ENCODE measurements around a stretch of chr10.

- RRBS: no CpG with 5 or more reads among the region's 17 CpGs
Measured at GRCh38 chr10:102629600-102630400, 14.5 kb upstream of the TRIM8 start.

- RRBS: no CpG with 5 or more reads among the region's 53 CpGs
Measured at GRCh38 chr10:102656572-102657656, 12.6 kb downstream of the TRIM8 start.

DNA sequence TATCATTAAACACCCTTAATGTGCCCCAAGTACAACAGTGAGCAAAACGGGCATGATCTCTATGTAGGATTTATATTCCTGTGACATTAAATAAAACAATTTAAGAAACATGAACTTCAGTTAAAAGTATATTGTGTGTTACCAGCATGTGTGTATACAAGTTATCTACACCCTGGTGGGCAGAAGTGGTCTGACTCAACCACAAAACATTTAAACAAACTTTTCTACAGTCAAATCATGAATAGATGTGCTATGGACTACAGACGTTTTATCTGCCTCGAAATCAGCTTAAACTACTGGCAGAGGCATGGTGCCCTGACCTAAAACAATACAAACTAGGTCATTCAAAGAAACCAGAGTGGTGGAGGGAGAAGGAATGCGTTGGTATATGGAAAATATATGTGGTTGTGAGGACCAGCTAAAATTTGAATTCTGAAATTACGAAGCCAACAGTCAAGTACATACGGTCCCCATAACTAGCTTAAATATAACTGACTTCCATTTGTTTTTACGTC is 3.6 kb downstream of the ARL3 start:
- RRBS: no CpG with 5 or more reads among the region's 7 CpGs

DNA sequence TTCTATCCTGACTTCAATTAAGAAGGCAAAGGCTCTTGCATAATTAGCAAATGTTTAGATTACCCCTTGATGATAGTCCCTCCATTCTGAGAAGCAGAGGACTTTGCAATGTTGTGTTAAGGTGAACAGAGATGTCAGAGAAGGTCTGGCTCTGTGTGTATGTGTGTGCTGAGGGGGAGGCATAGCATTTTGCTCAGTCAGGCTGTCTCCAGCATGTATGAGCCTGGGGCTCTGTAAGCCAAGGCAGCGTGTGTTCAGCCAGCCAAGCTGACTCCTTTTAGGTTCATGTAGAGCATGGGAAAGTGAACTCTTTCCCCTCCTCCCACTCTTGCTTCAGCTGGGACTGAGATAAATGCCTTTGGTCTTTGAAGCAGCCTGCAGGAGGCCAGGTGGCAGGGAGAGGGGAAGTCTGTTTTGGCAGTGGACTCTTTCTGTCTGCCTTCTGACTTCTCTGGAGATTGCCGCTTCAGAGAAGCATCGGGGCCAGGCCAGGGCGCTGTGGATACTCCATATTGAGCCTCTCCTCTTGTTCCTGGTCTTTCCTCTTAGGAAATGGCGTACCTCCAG is 3.8 kb downstream of the SFXN2 start:
- RRBS: no CpG with 5 or more reads among the region's 5 CpGs

DNA sequence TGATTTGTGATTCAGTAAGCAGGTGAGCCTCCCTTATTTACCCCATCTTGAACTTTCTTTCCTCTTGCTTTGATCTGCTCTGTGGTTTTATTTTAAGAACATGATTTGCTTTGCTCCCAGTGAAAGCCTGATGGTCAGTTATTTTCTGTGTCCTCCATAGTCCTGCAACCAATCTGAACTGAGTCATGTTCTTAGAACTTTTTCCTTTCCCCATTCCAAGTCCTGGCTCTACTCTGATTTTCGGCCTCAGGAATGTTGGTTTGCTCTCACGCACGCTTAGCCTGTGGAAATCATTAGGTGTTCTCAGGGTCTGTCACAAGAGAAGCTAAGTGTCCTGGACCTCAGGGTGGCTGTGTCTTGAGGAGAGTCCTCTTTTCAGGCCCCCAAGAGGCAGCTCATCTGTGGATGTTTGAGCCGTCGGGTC is 8.8 kb downstream of the WBP1L start:
- RRBS: no CpG with 5 or more reads among the region's 5 CpGs

DNA sequence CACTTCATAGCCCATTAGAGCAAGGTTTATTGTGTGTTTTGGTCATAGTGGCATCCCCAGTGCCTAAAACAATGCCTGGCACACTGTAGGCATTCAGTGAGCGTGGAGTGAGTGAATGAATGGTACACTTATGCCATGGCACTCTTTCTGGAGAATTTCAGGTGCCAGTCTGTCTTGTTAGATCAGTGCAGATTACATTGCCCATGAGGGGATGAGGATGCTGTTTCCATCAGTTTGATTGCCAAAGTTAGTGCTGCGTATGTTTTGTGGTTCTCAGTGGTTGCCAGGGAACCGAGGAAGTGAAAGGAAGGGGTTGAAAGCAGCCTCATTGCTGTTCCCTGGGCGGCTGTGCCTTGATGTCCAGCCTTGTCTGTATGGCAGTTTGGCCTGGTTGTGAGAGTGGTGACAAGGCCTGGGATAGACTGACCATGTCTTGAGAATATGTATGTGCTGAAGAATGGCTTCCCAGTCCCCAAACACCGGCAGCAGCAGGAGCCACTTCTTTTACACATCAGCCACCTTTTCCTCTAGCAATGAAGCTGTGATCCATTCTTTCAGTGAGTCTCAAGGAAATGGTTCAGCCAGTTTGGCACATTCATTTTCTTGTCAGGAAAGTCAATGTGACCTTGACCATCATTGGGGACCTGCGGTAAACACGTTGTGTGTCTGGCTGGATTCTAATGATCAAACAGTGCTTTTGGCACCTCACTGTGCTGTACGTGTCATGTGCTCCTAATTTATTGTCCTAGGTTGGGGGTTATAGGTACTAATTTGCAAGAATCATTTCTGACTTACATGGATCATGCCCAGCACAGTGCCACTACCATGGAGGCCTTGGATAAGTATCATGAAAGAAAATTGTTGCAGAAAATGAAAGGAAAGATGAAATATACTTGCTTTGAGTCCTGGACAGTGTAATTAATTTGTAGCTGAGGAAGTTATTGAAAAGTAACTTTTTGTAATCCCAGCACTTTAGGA is 30.4 kb downstream of the WBP1L start:
- RRBS: no CpG with 5 or more reads among the region's 8 CpGs

- RRBS: 82% methylated on average over 2 of the region's 8 CpGs
Measured at GRCh38 chr10:102779589-102780069, 35.9 kb downstream of the WBP1L start.

DNA sequence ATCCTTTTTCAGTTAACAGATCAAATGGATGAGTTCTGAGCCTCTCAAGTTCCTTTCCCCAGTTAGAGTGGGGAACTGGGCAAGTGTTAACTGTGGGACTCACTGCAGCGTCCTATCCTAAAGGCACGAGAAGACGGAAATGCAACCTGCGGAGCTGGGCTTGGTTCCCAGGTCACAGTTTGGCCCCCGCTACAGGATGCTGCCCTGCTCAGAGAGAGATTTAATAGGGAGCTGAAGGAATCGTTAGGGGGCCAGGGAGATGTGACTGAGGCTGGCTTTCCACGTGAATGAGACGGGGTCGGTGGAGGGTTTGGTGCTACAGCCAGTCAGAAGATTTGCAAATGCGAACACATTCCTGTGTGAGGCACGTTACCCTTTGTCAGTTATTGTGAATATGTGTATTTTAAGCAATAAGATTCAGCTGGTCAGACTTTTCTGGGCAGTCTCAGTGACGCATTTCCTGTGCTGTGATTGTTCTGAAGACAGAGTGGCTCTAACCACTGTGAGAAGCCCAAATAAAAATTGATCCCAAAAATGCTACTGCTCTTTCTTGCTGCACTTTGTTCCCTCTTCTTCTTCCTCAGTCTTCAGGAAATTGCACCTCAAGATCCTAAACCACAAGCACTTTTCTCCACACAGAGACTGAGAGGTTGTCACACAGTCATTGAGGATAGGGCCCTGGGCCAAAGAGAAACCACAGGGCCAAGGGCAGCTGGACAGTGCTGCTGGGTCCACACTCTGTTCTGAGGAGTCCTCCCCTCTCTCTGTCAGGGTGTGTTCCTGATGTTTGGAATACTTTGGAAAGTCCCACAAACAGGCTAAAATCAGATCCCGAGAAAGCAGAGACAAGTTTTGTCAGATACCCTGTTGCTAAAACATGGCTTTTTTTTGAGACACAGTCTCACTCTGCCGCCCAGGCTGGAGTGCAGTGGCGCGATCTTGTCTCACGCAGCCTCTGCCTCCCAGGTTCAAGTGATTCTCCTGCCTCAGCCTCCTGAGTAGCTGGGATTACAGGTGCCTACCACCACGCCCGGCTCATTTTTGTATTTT is 21.2 kb downstream of the CYP17A1 start:
- RRBS: no CpG with 5 or more reads among the region's 19 CpGs

DNA sequence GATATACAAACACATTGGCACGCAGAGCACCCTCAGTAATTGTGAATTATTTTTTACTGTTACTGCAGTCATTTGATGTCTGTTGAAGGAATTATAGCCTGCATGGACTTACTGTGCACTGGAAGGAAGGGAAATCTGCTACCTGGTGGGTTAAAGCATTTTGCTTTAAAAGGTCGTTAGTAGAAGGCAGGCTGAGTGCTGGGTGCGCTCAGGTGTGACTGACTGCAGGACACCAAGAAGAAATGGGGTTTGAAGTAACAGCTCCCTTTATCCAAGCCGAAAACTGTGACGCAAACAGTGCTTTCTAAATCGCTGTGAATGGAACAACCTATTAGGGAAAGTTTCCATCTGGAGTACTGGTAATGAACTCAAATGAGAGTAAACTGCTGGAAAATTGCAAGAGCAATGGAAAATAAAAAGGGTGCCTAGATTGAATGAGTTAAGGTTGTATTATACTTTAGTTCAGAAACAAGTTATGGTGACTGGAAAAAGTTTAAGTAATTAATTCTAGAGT is 95.3 kb downstream of the CNNM2 start:
- RRBS: no CpG with 5 or more reads among the region's 6 CpGs

GRCh38 chr10:103090399-103090992 is 102.6 kb downstream of the NT5C2 start:
- RRBS: no CpG with 5 or more reads among the region's 5 CpGs

- RRBS: 3% methylated on average over 7 of the region's 140 CpGs
Measured at GRCh38 chr10:103277262-103278467, 727 bp downstream of the INA start.

GRCh38 chr10:103476177-103476828 is 2.7 kb downstream of the CALHM3 start:
- RRBS: no CpG with 5 or more reads among the region's 9 CpGs

DNA sequence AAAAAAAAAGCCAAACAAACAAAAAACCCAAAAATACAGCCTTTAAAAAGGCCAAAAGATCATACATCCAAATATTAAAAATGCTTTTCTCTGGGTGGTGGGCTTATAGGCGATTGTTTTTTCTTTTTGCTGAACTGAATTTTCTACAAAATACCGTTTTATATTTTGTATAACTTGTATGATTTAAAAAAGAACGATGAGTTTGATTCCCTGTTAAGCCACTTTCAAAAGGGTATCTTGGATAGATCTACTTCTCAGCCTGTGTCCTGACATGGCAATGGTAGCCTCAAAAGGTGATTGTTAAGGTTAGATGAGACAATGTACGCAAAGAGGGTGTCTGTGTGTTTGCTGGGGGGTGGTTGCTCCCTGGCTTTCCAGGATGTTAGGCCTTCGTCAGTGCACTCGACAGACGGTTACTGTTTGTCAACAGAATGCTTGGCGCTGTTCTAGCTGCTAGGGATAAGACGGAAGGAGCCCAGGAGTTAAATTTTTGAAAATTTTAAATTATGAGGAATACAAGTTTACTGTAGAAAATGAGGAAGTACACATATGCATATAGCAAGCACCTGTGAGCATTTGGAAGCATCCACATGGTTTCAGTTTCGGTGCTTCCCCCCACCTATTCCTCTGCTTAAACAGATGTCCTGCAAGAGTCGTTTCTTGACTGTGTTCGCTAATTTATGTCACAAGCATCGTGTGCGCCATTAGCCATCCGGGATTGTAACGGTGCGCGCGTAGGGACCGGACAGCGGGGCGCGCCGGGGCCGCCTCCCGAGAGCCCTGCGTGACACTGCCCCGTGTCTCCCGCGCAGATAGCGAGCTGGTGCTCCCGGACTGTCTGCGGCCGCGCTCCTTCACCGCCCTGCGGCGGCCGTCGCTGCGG is 90.5 kb downstream of the NEURL1 start:
- RRBS: 11% methylated on average over 13 of the region's 41 CpGs

DNA sequence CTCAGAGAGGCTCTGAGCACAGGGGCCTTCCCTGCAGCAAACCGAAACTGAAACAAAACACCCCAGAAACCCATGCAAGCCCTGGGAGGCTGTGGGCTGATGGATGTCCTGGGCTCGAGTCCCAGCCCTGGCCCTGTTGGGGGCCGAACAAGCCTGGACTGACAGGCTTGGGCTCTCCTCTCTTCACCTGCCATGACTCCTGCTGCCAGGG is 166.5 kb downstream of the NEURL1 start:
- RRBS: no CpG with 5 or more reads among the region's 3 CpGs

- RRBS: no CpG with 5 or more reads among the region's 24 CpGs
Measured at GRCh38 chr10:103676559-103677782, 178.4 kb downstream of the SH3PXD2A start.

- RRBS: no CpG with 5 or more reads among the region's 17 CpGs
Measured at GRCh38 chr10:103682036-103682697, 173.2 kb downstream of the SH3PXD2A start.

- RRBS: no CpG with 5 or more reads among the region's 5 CpGs
Measured at GRCh38 chr10:103763769-103764147, 91.6 kb downstream of the SH3PXD2A start.

GRCh38 chr10:103771957-103773043 is 83.1 kb downstream of the SH3PXD2A start:
- RRBS: no CpG with 5 or more reads among the region's 40 CpGs

- RRBS: 88% methylated on average over 1 of the region's 8 CpGs
Measured at GRCh38 chr10:103784878-103785346, 70.5 kb downstream of the SH3PXD2A start.

- RRBS: no CpG with 5 or more reads among the region's 1 CpG
Measured at GRCh38 chr10:104003729-104004216, 36.8 kb downstream of the SLK start.